Ascending aorta (tissue), 1 donor: Measurements from ENCODE around the gene SEC31A.

DNA sequence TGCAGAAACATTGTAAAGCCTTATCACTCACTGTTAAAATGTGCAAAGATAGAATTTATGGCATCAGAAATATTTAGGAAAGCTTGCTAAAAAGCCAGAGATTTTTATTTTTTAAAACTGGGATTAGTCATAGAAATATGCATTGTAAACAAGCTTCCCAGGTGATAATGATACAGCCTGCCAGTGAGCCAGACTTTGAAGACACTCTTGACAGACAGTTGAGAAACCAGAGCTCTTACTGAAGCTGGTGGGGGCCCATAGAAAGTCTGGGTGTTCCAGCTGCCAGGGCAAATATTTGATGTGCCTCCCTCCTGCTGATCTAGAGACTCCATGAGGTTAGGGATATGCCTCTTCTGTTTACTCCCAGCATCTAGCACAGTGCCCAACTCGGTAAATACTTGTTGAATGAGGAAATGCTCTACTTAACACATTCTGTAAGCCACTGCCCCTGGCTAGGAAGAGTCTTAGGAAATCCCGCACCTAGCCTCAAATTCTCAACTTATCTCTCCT, 179.0 kb upstream of the RASGEF1B start:
- PRO-cap, result no peak

- PRO-cap, result no peak
These were observed 11.1 kb downstream of the HNRNPD start for GRCh38 chr4:82362702-82363085.

DNA sequence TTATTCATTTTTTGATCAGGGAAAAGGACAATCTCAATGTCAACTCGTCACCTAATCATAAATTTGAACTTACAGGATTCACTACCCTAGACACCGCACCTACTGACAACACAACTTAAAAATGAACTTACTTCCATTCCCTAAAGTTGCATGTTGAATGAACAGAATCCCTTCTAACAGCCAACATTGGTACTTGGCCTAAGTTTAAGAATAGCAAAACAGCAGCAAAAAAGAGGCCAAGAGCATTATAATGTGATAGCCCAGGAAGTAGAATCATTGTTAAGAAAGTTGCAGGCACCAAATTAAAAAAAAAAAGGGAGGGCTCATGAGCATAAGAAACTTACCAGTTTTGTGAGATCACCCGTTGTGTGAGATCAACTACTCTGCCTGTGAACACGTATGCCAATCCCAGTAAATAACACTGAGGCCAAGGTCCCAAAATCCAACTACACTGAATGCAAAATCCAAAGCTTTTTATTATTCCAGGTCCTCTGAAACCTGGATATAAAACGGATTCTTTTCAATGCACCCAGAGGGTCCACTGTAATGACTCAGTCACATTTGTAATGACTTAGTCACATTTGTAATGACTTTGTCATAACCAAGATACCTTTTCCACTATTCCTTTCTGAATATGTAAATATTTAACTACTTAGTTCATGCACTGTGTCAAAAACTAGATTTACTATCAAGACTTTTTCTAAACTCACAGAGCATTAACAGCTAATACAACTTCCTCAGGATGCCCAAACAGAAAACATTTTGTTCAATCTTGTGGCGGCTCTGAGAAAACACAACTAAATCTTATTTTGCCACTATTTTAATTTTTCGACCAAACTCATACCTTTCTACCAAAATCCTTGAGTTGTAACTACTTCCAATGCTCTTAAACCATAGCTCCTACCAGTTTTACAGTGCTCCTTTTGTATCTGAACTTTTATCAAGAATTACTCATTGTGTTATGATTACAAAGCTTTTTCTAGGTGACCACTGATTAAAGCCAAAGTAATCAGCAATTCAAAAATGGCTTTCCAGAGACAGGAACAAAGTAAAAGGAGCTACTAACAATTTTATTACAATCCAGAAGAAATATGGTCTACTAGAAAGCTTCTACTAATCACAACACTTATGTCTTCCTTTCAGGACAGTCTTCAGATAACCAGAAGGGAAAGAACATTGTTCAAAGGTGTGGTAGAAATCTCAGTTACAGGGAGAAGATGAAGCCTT, 6.6 kb downstream of the HNRNPDL start:
- PRO-cap, result no peak

- PRO-cap, result no peak
These were observed 13.2 kb upstream of the SCD5 start for GRCh38 chr4:82811687-82812359.

DNA sequence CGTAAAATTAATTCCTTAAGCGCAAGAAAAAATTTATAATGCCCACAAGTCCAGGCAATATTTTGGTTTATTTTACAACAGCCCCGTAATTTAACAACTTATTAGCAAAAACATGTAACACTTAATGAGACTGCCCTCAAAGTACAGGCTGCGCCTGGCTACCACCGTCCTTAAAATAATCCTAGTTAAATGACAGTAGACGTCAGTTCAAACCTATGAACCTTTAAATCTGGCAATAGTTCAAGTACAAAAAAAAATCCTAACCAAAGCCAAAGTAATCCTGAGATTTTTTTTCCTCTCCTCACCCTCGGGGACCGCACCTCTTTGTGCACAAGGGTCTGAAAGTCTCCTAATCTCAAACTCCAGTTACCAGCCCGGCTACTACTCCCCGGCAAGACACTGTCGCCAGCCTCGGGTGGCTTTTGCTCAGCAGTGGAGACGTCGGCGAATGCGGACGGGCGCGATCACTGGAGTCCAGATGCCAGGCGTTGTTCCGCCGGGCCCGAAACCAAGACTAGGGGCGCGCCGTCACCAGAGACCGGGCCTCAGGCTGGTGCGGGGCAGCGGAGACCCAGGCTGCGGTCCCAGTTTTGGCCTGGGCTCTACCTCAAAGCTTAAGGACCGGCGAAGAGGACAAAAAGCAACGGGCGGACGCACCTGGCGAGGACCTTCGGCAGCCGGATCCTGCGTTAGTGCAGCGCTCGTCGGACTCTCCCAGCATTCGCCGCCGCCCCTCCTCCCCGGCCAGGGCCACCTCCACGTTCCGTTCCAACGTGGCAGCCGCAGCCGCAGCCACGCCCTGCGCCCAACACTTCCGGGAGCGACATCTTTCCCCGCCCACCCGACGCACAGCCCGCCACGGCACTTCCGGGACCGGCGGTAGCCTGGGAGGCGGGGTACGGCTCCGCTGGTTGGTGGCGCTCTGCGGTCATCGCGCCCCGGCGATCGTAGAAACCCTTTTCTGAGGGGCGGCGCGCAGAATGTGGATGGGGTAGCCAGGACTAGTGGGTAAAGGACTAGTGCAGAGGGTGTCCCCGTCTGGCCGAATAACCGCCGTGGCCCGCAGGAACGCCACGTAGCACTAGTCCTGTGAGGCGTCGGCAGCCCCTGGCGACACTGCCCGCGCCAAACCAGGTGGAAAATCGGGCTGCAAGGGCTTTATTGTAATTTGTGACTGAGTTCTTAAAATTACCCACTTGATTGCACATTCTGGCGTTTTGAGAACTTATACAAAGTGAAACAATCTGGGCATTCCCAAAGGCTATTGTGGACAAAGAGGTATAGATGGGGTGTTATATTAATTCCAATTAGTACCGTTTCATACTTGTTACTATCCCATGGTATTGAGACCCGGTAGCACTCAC, at the start of gene SEC31A:
Gene SEC31A, minus strand, starts transcription at position 723 of the 1,364 bp plus-strand sequence.
- PRO-cap, result unidirectional peak, minus-strand start at position 181 of the sequence; bidirectional peak, plus-strand start at position 879 of the sequence, minus-strand start at position 748 of the sequence

DNA sequence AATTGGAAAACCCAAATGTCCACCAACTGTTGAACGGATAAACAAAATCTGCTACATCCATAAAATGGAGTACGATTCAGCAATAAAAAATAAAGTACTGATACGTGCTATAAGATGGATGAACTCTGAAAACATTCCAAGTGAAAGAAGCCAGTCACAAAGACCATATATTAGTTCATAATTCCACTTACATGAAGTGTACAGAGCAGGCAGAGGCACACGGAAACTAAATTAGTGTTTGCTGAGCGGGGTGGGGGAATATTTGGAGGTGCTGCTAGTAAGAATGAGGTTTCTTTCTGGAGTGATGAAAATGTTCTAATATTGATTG, 1.6 kb upstream of the THAP9 start:
- PRO-cap, result no peak

- PRO-cap, result no peak
These were observed 351 bp upstream of the LIN54 start for GRCh38 chr4:83011054-83011294.

DNA sequence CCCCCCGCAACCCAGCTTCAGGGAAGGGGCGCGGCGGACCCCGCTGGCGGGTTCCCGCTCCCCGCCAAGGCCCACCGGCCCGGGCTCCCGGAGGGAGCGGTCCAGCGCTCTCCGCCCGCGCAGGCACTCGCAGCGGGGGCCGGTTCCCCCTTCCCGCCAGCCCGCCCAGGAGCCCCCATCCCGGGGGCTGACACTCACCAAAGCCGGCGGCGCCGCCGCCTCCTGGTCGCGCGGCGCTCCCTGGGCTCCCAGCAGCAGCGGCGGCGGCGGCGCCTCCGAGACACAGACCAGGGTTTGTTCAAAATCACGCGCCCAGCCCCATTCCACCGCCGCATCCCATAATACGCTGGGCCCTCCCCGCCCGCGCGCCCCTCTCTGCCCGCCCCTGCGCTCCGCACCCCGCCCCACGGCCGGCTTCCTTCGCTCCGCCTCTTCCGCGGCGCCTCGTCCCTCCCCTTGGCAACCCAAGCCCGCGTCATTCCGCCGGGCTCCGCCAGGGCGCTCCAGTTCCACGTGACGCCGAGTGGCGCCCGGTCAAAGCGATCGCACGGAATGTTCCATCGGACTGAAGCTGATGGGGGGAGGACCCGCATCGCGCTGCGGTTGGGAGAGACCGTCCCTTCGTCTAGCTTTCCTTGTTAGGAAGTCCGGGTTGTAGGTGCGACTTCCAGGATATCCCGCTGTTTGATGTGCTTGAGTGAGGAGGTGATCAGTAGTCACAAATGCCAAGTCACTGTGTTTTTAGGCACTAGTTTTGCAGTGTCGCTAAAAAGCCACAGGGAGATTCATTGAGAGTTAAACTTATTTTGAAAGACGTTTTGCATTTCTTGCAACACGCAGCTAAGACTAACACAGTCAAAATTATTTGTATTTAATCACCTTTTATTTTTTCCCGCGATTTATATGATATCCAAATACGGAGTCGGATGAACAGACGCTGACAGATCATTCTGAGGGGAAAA, 2.3 kb upstream of the LIN54 start:
- PRO-cap, result bidirectional peak, plus-strand start at position 563 of the sequence, minus-strand start at position 296 of the sequence

- PRO-cap, result no peak
These were observed 6.5 kb downstream of the PLAC8 start for GRCh38 chr4:83108072-83108470.

DNA sequence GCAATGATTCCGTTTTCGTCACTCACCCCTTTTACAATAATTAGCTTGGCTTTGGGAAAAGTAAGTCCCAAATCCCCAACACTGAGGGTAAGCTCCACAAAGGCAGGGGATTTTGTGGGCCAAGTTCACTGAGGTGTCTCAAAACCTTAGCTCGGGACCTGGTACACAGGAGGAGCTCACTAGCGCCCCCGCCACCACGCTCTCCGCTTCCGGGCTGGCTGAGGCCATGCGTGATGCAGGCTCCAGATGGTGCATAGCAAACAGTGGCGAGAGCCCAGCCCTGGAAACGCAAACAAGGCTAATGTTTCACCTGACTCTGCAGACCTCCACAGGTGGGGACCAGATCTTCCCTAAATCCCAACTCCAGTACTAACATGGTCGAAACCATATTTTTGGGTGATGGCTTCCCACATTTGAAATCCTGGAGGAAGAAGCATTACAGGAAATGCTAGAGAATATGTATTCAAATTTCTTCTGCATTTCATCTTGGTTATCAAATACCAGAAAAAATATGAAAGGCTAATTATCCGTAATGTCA, 4.1 kb downstream of the PLAC8 start:
- PRO-cap, result no peak

DNA sequence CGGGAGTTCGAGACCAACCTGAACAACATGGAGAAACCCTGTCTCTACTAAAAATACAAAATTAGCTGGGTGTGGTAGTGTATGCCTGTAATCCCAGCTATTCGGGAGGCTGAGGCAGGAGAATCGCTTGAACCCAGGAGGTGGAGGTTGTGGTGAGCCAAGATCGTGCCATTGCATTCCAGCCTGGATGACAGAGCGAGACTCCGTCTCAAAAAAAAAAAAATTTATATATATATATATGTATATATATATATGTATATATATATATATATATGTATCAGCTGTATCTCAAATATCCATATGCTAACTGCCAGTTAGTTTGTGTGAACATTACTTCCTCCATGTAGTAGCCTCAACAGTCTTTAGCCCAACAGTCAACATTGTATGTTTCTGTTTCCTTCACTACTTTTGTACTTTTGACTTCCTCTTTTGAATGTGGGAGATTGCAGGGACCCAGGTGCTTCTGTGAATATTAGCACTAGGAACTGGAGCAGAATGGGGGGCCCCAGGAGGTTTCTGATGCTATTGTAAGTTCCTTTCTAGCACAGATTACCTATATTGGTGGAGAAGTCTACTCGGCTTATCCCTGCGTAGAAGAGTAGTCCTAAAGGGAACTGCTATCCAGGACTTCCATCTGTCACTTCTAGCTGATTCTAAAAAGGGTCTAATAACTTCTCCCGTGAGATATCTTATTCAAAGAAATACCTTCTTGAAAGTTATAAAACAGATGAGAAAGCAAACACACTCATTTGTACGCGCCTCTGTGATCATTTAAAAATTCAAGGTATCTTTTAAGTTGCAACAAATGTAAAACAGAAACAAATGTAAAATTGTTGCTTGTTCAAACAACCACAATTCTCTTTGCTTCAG, 2.3 kb downstream of the PLAC8 start:
- PRO-cap, result no peak

DNA sequence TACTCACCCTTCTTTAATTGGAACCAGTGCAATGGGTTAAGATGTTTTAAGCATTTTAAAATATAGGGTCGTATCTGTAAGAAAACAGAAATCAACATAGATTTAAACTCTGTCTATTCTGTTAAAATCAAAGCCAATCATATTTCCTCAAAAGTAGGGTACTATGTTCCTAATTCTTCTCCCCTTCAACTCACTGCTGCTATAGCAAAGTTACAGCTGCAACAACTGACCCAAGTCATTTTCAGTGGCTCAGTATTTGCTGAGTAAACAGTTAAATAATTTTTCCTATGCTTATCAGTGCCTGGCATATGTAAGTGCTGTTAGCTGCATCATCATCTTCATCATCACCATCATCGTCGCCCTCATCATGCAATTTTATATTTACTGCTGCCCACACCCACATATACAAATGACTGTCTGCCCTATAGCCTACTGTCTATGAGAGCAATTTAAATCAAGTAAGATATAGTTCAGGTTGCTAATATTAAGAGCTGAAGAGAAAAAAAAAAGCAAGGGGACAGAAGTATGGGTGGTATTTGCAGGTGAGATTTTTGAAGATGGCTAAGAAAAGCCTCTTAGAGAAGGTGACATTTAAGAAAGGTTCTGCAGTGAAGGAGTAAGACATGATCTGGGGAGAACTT, 21.9 kb downstream of the COQ2 start:
- PRO-cap, result no peak

- PRO-cap, result no peak
These were observed 982 bp downstream of the COQ2 start for GRCh38 chr4:83283582-83284049.

- PRO-cap, result no peak
These were observed 490 bp upstream of the GPAT3 start for GRCh38 chr4:83535318-83535917.

GRCh38 chr4:83906382-83907071, 370.6 kb downstream of the GPAT3 start:
- PRO-cap, result no peak

DNA sequence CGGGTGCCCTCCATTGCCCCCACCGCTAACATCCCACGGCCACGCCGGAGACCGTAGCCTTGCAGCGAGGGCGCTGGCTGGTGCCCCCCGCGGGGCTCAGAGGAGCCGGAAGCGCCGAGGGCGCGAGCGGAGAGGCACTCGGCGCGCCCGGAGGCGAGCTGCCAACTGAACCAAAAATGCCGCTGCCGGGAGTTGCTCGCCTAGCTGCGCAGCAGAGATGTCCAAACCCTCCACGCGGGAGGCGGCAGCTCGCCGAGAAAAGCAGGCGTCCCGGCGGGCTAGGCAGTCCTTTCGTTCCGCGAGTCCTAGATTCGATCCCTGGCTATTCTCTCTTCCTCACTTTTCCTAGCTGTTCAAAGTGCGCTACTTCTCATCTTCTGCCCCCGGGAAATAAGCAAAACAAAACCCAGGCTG, 888 bp downstream of the NKX6-1 start:
- PRO-cap, result no peak

GRCh38 chr4:84869347-84869752, 97.1 kb downstream of the WDFY3 start:
- PRO-cap, result no peak

DNA sequence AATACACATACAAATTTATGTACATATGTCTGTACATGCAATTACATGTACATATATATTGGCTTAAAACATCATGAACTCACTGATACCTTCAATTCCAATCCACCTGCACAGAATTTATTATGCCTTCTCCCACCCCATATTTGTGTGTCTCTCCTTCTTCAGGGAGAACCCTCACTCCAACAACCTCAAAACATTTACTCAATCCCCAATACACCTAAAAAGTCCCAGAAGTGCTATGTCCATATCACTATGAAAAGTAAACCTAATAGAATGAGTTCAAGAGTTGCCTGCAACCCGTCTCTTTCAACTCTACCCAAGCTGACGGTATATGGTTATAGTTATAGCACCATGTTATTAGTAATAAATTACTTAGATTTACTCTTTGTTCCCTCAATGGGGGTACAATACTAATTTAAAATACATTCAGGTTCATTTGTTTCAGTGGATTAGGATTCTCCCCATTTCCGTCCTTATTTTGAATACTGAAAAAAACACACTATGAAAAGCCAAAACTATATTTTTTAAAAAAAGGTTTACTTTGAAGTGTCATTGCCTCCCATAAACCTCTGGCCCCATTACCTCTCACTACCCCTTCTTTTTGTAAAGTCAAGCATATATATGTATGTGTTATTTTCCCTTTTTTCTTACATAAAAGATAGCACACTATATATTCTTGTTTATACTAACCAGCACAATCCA, 26.4 kb downstream of the WDFY3 start:
- PRO-cap, result no peak

DNA sequence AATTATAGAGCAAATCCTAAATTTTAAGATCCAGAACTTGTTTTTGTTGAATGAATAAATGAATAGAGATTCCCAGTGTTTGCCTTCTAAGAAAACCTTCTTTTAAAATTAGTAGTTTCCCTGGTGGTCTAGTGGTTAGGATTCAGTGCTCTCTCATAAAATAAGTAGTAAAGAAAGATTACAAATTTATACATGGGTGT, 152.7 kb upstream of the ARHGAP24 start:
- PRO-cap, result no peak

DNA sequence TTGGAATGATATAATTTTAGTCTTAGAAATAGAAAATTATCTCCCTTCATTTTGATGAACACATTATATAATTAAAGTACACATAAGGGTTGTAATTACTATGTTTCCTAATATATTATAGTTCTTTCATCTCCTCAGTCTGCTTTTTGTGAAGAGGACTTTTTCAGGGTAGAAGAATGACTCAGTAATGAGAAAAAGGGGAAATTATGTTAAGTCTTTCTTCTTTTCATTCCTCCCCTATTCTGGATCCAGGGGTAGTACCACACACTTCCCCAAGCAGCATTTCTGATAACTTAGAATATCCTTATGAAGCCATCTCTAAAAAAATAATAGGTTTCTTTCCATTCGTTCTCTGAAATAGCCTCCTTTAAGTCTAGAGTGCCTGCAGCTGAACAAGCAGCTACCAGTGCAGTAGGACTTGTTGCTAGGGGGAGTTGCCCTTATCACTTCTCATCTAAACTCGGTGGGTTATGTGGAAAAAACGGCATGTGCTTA, 184.7 kb downstream of the ARHGAP24 start:
- PRO-cap, result no peak